CD14-positive monocyte (primary cell): ENCODE measurements around a stretch of chr3.

GRCh38 chr3:187017320-187018335 is 87.3 kb downstream of the ST6GAL1 start:
- CAGE, long polyA plus RNA = no peak

GRCh38 chr3:187039757-187040595 is 99.3 kb downstream of the RPL39L start:
- CAGE, long polyA plus RNA = no peak

DNA sequence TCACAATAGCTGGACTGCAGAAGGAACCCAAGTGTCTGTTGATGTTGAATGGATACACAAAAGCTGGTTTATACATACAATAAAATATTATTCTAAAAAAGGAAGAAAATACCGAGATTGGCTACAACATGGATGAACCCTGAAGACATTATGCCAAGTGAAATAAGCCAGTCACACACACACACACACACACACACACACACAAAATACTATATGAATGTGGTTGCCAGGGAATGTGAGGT is 77.0 kb downstream of the RPL39L start:
- CAGE, long polyA plus RNA = no peak

DNA sequence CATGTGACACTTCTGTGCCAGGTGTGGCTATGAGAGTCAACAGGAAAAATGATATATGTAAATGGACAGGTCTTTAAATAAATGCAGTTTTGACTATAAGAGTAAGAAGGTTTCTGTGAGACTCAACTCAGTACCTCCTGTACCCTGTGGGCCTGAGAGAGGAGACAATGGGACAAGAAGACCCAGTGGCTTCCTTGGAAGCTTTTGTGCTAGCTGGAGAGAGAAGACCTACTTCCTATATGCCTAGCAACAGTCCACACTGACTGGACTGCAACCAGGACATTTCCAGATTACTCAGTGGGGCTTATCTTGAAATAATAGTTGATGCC is 73.9 kb downstream of the RPL39L start:
- CAGE, long polyA plus RNA = no peak

- CAGE, long polyA plus RNA = no peak
Observed at GRCh38 chr3:187078570-187079086, 60.7 kb downstream of the RPL39L start.

DNA sequence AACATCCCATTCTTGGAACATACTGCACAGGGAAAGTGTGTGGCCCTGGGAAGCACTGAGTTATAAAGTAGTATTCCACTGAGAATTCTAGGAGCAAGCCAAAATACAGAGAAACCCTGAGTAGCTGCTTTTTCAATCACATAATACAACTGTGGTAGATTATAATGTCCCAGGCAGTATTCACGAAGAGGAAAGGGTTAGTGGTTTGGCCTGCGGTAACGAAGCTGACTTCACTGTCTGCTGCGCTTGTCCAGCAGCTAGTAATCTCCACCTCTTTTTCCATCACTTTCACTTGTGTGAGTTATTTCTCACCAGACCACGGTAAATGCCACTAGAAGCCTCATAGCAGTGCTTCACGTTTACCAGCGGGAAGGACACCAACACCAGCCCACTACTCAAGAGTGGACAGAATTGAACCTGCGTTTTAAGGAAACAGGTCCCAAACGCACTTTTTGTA is 34.3 kb downstream of the RPL39L start:
- CAGE, long polyA plus RNA = no peak

DNA sequence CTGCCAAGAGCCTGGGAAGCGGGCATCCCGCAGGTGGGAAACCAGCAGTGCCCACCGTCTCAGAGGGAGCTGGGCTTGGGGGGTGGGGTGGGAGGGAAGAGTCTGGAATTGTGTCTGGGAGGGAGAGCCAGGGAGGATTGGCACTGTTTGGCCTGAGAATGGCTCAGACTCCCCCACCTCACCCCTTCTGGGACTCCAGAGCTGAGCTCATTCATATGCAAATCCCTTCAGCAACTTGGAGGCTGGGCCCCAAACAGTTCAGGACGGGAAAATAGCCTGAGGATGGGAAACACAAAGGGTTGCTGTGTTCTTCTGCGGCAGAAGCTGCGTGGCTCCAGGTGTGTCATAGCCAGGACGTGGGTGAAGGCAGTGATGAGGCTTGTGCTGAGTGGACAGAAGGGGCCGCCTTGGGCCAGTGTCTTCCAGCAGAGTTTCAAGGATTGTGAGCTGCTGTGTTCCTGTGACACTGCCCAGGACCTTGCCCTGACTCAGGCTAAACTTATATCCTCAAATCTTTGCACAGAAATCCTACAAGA is 16.6 kb downstream of the MASP1 start:
- CAGE, long polyA plus RNA = no peak

- CAGE, long polyA plus RNA = no peak
Observed at GRCh38 chr3:187369085-187369439, 877 bp downstream of the RTP4 start.

- CAGE, long polyA plus RNA = no peak
Observed at GRCh38 chr3:187721169-187721896, 19.0 kb upstream of the RTP2 start.

GRCh38 chr3:187726423-187727191 is 18.7 kb downstream of the BCL6 start:
- CAGE, long polyA plus RNA = no peak

GRCh38 chr3:187889585-187890126 is 144.4 kb upstream of the BCL6 start:
- CAGE, long polyA plus RNA = no peak

- CAGE, long polyA plus RNA = no peak
Observed at GRCh38 chr3:187914280-187914743, 169.0 kb upstream of the BCL6 start.

GRCh38 chr3:188002568-188003051 is 151.3 kb upstream of the LPP start:
- CAGE, long polyA plus RNA = no peak

- CAGE, long polyA plus RNA = no peak
Observed at GRCh38 chr3:188164871-188166107, 11.3 kb downstream of the LPP start.

DNA sequence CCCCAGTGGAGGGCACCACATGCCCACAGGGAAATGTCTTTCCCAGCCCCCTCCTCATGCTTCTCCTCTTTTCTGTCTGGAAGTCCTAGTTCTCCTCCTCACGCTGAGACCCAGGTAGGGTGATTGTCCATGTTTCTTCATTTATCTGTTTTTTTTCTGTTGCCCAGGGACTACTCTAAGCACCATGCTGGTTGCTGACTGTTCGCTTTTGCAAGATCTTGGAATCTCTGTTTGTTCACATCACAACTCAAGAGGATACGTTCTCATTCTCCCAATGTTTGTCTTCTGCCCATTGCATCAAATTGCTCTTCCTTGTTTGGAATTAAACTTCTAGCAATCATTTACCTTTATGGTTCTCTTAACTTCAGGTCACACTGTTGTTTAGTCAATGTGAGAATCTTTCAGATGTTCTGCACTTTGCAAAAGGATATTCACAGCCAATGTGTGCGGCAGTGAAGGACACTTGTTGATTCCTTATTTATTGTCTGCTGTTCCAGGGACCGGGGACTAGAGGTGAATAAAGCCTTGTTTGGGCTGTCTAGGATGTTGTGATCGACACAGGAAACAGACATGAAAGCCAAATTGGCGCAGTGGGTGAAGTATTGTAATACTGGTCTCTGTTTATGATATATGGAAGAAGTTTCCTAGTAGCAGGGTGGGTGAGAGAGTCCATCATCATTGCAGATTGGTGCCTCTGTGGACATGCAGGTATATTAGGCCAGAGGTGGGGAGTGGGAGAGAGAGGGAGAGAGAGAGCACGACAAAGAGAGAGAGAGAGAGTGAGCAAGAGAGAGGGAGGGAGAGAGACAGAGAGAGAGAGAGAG is 24.5 kb downstream of the LPP start:
- CAGE, long polyA plus RNA = no peak

DNA sequence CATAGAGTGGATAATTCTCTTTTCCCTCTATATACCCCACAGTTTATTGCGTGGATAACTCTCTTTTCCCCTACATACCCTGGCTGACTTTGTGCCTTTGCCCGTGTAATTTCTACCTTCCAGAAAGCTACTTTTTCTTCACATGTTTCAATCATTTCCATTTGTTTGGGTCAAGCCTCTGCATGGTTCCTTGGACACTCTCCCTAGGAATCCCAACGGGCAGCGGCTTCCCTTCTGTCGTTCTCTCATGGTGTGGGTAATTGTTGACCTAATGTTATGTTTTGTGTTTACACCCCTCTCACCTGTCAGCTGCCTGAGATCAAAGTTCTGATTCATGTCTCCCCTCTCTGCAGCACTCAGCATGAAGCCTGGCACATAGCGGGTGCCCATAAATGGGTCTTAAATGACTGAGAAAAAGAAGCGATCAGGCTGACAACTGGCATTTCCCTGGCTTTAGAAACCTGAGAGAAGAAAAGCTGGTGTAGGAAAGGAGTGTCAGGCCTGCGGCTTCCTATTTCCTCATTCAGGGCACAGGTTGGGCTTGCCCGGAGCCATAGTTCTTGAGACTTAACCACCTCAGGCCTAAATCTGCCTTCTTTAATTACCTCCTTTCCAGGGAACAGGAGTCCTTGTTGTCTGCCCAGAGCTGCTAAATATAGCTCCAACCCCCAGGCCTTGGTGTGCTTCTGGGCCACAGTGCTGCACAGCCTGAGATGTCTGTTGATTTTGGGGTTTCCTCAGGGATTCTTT is 31.7 kb downstream of the LPP start:
- CAGE, long polyA plus RNA = no peak

DNA sequence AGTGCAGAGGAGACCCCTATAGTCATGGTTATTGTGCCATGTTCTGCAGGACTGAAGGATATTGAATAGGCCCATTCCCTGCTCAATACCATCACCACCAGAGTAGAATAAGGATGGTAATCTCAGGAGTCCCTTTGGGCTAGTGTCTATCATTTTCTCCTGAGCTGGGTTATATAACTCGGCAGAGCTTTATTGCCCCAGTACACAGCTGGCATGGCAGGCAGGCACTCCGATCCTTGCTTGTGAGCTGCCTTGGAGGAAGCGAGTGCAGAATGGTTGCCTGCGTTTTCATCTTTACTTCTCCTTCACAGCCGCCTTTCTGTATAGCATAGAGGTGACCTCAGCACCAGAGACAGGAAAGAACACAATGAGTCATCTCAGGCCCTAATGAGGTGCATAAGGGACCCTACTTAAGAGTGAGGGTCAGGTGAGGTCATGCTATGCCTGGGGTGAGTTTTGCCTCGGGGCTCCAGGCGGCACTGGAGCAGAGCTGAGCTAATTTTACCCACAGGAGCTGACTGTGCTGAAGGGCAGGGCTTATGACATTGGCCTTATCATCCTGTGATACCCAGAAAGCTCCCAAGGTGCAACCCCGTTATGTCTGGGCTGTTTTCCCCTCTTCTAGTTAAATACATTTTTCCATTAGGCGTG is 43.4 kb downstream of the LPP start:
- CAGE, long polyA plus RNA = no peak

GRCh38 chr3:188222458-188223517 is 68.8 kb downstream of the LPP start:
- CAGE, long polyA plus RNA = no peak

- CAGE, long polyA plus RNA = no peak
Observed at GRCh38 chr3:188240485-188240876, 86.5 kb downstream of the LPP start.

DNA sequence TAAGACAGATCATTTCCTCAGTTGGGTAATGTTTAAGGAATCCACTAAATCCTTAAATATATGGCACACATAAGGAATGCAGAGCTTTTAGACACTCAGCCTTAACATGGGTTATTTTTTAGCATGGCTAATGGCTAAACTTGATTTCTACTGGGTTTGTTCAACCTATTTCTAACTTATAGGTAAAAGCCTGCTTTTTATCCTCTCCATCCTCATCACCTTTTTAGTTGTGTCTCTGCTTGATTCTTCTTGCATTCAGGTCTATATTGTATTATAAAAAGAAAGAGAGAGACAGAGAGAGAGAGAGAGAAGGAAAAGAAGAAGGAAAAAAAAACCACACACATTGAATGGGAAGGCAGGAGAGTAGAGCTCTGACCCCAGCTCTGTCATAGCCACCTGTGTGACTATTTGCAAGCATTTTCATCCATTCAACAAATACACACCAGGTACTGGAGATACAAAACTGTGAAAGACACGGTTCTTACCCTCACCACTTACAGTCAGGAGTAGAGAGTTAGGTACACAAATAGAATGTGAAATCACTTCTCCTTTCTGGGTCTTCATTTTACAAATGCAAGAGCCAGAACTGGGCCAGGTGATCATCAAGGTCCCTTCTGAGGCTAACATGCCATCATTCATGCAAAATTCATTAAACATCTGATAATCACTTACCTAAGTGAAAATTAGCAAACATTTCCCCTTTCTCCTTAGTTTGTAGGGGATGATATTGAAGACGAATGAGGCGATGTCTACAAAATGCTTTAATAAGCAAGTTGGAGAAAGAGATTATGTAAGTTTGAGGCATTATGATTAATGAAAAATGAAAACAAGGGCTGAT is 88.4 kb downstream of the LPP start:
- CAGE, long polyA plus RNA = no peak